Peritoneum (tissue), 1 donor: ENCODE data around the genes PIGV and ZDHHC18.

GRCh38 chr1:26697717-26698686 lies 2.2 kb downstream of the ARID1A start:
- PRO-cap, result no peak

DNA sequence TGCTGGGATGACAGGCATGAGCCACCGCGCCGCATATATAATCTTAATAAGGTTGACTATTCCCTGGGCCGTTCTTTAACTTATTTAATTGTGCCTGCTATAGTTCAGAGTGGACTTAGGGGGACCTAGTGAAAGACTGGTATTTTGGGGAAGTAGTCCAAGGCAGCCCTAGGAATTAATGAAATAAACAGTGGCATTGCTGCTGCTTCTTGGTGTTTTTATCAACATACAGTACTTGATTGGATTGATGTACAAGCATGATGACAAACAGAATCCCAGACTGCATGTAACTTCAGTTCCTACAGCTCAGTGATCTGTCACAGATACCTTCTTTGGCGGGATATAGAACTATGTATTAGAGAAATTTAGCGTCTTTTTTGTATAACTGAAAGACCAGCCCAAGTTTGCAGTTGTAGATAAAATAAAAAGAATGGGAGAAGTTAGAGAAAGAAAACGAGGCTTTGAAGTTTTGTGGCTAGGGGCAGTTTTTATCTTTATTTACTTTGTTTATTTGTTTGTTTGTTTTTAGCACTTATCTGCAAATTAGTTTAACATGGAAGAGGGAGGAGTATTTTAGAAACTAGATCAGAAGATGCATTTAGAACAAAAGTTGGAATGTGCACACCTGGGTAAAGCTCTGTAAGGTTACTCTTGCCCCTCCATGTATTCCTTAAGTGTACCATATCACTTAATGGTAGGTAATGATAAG lies 19.0 kb downstream of the ARID1A start:
- PRO-cap, result no peak

GRCh38 chr1:26720297-26721079 lies 24.7 kb downstream of the ARID1A start:
- PRO-cap, result no peak

GRCh38 chr1:26740506-26741528 lies 45.0 kb downstream of the ARID1A start:
- PRO-cap, result no peak

- PRO-cap, result no peak
Measured at GRCh38 chr1:26774103-26775201, 13.3 kb upstream of the PIGV start.

DNA sequence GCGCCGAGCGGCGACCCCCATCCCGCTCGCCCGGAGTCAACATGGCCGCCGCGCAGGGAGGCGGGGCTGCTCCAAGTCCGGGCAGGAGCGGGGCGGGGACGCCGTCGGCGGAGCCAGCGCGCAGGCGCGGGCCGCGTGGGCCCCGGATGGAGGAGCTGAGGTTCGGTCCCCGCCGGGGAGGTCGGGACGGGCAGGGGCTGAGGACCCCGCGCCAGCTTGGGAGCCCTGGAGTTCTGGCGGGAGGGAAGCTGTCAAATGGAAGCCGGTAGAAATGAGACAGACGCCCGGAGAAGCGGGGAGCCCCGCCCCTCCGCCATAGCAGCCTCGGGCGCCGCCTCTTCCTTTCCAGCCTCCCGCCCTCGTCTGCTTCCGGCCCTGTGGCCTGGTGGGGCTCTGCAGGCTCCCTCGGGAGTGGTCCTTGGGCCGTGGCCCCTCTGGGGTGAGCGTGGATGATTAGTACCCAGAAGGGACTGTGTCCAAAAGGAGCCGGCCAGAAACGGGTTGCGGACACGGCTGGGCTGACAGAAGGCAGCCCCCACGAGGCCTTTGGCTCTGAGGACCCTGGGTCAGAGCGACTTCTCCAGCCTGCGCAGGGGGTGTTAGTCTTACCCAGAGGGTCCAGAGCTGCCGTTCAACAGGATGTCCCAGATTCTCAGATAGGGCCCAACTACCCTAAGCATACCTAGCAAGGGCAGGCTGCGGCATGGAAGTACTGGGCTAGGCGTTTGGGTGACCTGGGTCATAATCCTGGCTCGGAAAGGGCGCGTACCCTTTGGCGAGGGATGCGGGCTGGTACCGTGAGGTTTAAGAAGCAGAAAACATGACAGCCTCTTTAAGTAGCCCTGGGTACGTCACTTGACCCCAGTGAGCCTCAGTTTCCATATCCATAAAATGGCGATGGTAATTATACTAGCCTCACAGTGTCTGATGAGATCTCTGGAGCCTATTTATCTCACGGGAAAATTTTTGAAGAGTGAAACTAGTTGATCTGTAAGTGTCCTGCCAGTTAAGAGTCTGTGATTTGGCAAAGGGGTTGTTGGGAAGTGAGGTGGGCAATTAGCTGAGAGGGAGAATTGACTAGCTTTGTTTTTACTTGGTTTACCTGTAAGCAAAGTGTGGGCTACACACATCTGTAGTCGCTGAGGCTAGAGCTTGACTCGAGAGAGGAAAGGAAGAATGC lies at the start of gene PIGV:
Gene PIGV, plus strand, starts transcription at position 121 of the 1,180 bp plus-strand sequence.
- PRO-cap, result bidirectional peak, plus-strand start at position 84 of the sequence, minus-strand start at position 43 of the sequence

DNA sequence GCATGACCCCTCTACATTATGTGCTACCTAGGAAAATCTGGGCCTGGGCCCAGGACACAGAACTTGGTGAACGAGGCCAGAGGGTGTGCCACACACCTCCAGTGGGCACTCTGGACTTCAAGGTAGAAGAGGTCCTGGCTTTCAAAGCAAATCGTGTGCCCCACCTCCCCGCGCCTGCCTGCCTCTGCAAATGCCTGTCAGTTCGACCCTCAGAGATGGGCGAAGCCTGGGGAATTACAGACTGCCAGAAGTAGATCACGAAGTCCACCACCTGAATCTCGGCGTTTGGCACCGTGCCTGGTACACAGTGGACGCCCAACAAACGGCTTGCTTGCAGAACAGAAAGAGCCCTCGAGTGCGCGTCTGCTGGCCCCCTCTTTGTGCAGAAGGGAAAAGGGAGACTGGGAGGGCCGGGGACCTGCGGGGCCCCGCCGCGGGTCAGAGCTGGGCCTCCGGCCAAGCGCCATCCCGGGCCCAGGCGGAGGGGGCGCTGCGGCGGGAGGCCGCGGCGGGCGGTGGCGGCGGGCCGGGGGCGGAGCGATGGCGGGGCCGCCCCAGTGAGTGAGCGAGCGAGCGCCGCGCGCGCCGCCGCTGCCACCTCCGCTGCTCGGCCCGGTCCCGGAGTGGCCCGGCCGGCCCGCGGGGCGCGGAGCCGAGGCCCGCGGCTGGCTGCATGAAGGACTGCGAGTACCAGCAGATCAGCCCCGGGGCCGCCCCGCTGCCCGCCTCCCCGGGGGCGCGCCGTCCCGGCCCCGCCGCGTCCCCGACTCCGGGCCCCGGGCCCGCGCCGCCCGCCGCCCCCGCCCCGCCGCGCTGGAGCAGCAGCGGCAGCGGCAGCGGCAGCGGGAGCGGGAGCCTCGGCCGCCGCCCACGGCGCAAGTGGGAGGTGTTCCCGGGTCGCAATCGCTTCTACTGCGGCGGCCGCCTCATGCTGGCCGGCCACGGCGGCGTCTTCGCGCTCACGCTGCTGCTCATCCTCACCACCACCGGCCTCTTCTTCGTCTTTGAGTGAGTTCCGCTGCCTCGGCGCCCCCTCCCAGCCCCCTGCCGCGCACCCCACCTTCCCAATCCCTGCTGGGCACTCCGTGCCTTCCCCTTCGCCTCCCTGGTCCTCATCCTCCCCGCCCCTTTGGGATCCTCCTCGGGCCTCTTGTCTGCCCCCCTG lies at the start of gene ZDHHC18:
Gene ZDHHC18, plus strand, starts transcription at position 557 of the 1,165 bp plus-strand sequence.
- PRO-cap, result no peak

DNA sequence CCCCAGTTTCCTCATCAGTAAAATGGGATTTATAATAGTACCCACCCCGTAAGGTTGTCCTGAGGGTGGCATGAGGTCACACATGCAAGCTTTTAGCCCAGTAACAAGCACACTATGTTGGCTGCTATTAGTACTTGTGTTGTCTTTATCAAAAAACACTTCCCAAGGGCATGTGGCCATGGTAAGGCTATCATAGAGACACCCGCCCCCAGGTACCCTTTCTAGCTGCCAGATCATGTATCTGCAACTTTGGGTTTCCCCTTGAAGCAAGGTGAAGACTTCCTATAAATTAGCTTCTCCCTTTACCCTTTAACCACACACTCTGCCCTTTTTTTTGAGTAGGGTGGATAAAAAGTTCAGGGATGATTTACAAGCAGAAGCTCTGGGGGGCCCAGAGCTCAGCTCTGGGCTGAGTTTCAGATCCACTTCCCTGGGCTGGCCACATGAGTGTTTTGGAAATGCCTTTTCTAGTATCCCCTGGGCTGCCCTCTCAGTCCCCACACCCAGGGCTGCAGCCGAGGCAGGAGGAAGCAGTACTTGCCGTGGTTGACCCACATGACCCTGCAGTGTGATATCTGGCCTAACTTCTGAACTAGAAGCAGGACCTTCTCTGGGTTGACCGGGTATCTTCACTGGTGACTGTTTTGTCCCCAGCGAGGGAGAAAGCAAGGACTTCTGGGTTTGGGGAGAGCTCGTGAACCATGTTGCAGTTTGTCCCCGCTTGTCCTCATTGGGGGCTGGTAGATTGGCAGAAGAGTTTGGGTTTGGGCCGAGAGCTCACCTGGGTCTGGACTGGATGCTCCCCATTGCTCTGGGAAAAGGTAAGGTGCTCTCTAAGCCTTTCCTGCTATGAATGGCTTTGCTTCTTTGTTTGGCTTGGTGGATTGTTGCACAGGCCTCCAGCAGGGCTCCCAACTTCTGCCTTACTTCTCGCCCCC lies 2.2 kb downstream of the ZDHHC18 start:
- PRO-cap, result no peak

GRCh38 chr1:26894128-26894614 lies 4.1 kb upstream of the GPN2 start:
- PRO-cap, result no peak

- PRO-cap, result no peak
Measured at GRCh38 chr1:26994669-26994868, 1.1 kb downstream of the TRNP1 start.

- PRO-cap, result no peak
Measured at GRCh38 chr1:27012277-27012658, 382 bp downstream of the TENT5B start.

DNA sequence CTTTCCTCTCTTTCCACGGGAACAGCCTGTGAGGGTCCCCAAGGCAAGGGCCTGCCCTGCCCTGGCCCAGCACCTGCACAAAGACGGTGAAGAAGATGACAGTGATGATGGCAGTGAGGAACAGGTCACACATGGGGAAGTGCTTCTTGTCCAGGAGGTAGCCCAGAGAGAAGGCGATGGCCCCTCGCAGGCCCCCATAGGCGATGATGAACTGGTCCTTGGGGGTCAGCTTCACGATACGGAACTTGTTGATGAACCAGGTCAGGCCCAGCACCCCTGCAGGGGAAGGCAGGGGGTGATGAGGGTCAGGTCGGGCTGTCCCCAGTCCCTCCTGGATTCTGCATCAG lies 49.1 kb downstream of the SLC9A1 start:
- PRO-cap, result no peak

DNA sequence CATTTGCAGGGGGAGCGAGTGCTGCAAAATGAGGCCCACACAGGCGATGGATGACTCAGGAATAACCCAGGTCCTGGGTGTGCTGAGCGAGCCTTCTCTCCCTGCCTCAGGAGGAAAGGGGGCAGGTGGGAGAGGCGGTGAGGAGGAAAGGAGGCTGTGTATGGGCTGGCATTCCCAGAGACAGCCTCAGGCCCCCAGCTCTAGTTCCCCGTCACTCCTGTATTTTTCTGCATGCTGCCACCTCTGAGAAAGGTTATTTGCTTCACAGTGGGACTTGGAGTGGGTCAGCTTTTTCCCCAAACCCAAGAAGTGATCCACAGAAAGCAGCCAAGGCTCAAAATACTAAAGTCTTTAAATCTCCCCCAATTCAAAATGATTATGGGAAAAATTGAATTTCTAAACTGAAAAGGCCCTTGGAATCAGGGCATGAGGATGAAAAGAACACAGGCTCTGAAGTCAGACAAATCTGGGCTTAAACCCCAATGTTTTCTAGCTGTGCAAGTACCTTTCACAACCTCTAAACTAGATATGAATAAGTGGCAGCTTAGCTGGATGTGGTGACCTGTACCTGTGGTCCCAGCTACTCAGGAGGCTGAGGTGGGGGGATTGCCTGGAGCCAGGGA lies 8.7 kb downstream of the SLC9A1 start:
- PRO-cap, result no peak

GRCh38 chr1:27322805-27323209 lies 844 bp downstream of the TMEM222 start:
- PRO-cap, result no peak

DNA sequence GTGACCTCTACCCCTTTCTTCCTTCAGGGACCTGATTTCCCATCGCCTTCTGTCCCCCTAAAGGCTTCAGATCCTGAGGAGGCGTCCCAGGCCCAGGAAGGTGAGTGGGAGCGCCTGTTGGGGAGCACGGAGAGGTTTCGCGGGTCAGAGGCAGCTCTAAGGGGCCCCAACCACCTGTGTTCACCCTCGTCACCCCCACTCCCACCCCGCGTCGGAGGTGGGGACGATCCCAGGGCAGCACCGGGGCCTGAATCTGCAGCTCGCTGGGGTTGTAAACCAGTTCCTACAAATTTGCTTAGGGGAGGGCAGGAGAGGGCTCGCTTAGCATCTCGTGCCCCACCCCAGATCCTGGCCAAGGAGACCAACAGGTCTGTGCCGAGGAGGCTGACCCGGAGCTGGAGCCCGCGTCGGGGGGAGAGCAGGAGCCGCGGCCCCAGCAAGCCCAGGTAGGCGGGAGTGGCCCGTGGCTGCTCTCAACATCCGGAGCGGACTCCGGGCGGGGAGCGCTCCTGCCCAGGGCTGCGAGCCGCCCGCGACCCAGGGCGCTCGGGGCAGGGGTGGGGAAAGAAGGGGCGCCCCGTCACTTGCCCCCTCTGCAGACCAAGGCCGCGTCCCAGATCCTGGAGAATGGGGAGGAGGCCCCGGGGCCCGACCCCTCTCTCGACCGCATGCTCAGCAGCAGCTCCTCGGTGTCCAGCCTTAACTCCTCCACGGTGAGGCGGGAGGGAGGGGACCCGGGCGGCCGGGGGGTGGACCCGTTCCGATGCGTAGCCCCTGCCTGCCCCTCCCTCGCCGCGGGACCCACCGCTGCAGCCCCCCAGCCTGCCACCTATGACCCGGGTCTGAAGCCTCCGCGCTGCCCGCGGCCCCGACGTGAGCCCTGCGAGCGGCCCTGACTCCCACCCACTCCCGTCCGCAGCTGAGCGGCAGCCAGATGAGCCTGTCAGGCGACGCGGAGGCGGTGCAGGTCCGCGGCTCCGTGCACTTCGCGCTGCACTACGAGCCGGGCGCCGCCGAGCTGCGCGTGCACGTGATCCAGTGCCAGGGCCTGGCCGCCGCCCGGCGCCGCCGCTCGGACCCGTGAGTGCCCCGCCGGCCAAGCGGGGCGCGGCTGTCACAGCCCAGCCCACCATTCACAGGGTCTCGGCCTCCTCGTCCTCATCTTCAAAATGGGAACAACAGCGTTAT lies 7.6 kb downstream of the SYTL1 start:
- PRO-cap, result no peak

DNA sequence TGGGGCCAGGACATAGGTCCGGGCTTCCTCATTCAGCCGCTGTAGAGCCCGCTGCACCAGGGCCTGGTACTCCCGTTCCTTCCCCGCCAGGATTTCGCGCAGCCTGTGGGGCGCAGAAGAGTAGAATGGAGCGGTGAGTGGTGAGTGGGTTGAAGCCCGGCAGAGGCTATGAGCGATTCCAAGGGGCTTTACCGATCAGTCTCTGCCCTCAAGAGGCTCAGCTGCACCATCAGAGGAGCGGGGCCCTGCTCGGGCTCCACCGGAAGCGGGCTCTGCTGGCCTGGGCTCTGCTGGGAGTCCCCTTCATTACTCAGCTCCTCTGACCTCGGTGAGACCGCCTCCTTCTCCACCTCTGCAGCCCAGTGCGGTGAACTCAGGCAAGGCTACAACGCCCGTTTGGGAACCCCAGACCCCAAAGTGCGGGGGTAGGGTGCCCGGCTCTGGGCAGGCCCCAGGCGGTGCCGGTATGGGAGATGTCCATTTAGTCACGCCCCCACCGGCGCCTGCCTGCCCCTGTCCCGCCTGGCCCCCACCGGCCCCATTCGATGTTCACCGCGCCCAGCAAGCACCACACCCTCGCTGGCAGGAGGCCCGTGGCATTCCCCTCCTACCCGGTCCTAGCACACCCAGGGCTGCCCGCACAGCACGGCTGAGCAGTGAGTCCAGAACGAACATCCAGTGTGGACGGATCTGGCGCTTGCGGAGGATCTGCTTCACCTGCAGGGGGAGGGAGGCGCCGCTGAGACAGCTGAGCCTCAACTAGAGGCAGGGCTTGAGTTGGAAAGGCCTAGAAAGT lies 10.2 kb downstream of the MAP3K6 start:
- PRO-cap, result no peak

GRCh38 chr1:27360977-27361425 lies 5.8 kb downstream of the MAP3K6 start:
- PRO-cap, result no peak

GRCh38 chr1:27402037-27402836 lies 9.8 kb downstream of the GPR3 start:
- PRO-cap, result no peak

DNA sequence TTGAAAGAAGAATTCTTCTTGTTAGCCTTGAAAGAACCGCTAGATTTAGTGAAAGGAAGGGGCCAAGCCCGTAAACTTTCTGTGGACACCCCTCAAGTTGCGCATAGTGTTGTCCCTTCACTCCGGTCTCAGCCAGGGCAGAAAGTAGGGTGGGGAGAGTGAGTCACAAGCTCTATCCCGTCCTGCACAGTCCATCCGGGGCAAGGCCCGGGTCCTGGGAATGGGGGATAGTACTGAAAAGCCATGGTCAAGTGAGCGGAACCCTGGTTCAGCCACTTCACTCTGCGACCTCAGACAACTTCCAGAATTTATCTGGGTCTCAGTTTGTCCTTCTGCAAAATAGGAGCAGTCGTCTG lies 461 bp upstream of the WASF2 start:
- PRO-cap, result no peak

GRCh38 chr1:27551167-27551937 lies 52.6 kb downstream of the AHDC1 start:
- PRO-cap, result no peak